ENCODE data around the gene SIPA1L2.

DNA sequence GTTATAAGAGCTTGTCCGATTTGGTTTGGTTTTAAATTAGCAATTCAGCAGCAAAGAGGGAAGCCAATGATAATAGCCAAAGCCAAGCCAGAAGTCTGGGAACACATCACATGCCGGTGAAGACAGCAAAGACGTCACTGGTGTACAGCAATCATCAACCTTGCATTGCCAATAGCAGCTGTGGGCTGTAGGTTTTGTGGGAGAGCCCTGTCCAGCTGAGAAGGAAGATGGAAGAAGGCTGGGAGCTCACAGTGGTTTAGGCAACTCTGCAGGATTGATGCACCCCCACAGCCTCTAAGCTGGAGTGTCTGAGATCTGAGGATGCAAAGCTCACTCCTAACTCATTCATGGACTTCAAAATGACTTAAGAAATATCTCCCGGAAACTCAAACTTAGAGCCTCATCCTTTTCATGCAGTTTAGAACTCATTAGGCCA lies 338.6 kb downstream of the SIPA1L2 start:
- RRBS: no CpG with 5 or more reads among the region's 4 CpGs

GRCh38 chr1:232378652-232379401 lies 251.1 kb downstream of the SIPA1L2 start:
- RRBS: no CpG with 5 or more reads among the region's 13 CpGs

GRCh38 chr1:232431939-232432736 lies 197.8 kb downstream of the SIPA1L2 start:
- RRBS: no CpG with 5 or more reads among the region's 15 CpGs

- RRBS: 4% methylated on average over 15 of the region's 67 CpGs
These were observed at the start of gene SIPA1L2 for GRCh38 chr1:232629751-232630214. SIPA1L2 (minus strand) TSS chr1:232630133.

GRCh38 chr1:232951229-232951522 lies 765 bp downstream of the NTPCR start:
- RRBS: no CpG with 5 or more reads among the region's 4 CpGs

DNA sequence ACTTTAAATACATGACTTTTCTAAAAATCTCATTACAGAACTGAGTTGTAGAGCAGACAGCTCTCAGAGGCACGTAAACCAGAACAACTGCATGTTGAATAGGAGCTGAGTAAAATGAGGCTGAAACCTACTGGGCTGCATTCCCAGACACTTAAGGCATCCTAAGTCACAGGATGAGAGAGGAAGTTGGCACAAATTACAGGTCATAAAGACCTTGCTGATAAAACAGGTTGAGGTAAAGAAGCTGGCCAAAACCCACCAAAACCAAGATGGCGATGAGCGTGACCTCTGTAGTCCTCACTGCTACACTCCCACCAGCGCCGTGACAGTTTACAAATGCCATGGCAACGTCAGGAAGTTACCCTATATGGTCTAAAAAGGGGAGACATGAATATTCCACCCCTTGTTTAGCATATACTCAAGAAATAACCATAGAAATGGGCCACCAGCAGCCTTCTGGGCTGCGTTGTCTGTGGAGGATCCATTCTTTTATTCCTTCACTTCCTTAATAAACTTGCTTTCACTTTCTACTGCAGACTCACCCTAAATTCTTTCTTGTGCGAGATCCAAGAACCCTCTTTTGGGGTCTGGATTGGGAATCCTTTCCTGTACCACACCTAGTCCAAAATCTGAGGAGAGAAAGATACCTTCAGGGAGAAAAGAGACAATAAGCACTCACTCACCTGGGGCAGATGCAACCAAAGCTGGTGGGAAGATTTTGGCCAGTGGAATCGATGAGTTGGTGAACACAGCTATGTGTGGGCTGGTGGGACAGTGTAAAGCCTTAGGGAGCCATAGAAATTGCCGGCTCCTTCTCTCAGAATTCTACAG lies 157.5 kb downstream of the NTPCR start:
- RRBS: no CpG with 5 or more reads among the region's 10 CpGs

- RRBS: no CpG with 5 or more reads among the region's 6 CpGs
These were observed 39.7 kb downstream of the MAP3K21 start for GRCh38 chr1:233367013-233367755.

DNA sequence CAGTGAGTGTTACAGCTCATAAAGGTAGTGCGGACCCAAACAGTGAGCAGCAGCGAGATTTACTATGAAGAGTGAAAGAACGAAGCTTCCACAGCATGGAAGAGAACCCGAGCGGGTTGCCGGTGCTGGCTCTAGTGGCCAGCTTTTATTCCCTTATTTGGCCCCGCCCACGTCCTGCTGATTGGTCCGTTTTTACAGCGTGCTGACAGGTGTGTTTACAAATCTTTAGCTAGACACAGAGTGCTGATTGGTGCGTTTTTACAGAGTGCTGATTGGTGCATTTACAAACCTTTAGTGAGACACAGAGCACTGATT lies 68.3 kb downstream of the MAP3K21 start:
- RRBS: no CpG with 5 or more reads among the region's 11 CpGs

GRCh38 chr1:234213732-234214654 lies 159.3 kb upstream of the COA6 start:
- RRBS: 6% methylated on average over 22 of the region's 60 CpGs

- RRBS: no CpG with 5 or more reads among the region's 6 CpGs
These were observed 56.8 kb upstream of the TARBP1 start for GRCh38 chr1:234535800-234536235.

GRCh38 chr1:234542446-234542980 lies 63.5 kb upstream of the TARBP1 start:
- RRBS: no CpG with 5 or more reads among the region's 7 CpGs

DNA sequence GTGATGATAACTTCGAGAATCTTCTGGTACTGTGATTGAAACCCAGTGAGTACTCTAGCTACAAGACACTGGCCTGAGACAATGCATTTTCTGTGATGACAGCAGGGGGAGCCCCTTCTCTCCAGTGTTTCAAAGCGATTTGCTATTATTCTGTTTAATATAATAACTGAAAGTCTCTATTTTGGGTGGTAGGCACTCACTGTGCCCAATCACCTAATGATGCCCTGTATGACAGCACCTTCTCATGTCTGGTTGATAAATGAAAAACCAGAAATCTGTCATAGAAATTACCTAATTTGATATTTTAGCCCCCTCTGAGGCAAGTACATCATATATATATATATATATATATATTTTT lies 12.0 kb downstream of the IRF2BP2 start:
- RRBS: no CpG with 5 or more reads among the region's 2 CpGs

DNA sequence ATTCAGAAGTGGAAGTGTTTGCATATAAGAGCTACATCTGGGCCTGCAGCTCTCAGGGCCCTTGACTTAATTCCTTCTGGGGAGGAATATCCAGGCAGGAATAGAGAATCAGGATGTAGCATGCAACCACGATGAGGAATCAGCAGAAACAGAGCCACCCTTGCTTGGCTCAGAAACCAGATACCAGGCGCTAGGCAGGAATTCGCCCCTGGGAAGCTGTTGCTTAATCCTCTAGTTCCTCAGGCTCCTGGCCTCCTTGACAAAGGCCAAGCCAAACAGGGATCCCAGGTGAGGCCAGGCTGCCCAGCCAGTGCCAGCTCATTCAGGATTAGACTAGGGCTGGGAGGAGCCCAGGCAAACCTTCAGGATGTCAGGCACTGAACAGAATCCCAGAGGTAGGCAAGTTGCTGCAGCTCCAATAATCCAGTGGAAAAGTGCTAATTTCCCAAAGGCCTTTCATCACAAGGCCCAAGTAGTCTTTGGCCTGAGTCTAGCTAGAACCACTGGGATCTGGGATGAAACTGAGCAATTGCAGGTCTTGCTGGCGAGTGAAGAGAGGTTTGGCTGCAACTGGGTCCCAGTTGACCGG lies 48.2 kb upstream of the IRF2BP2 start:
- RRBS: no CpG with 5 or more reads among the region's 5 CpGs

DNA sequence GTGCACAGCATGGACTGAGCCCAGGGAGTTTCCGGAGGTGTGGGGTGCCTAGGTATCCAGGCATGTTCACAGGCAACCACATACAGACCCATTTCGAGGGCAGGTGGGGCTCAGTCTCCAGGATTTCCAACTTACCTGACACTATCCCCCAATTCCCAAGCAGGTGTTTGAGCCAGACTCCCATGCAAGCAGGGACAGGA lies 65.0 kb upstream of the IRF2BP2 start:
- RRBS: no CpG with 5 or more reads among the region's 2 CpGs

DNA sequence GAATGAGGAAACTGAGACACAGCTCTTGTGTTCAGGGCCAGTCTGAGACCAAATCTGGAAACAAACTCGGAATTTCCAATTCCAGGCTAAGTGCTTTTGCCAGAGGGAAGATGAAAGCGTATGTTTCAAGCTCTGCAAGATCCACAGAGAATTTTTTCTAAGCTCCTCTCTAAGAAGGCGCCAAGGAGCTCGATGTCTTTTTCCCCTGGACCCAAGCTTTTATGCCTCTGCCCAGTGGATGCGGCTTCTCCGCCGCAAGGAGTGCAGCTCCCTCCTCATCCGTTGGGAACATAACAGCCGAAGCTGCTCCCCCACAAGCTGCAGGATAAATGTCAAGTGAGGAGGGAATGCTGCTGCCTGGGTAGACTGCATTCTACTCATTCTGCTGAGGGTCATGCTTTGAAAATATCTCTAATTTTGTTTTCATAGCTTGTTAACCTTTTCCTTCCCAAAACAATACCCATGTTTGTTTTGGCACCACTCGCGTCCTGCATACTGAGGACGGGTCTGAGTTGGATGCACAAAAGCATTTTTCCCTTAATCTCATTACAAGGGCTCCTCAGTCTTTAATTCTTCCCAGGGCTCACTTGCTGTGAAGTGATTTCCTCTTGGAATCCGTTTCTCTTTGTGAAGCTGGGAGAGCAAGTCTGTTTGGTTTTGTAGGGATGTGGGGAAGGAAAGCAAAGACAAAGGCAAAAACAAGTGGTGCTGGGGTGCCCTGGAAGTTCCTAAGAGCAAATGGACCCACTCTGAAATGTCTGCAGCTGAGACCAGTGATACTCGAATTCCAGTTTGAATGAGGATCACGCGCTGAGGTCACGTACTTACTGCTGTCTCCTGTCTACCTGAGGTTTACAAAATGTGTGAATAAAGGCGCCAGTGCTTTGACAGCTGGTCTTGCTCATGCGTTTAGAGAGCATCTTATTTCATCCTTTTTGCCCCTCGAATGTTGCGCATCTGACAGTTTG lies 134.0 kb upstream of the IRF2BP2 start:
- RRBS: no CpG with 5 or more reads among the region's 21 CpGs

GRCh38 chr1:234745741-234746274 lies 135.8 kb upstream of the IRF2BP2 start:
- RRBS: no CpG with 5 or more reads among the region's 9 CpGs

DNA sequence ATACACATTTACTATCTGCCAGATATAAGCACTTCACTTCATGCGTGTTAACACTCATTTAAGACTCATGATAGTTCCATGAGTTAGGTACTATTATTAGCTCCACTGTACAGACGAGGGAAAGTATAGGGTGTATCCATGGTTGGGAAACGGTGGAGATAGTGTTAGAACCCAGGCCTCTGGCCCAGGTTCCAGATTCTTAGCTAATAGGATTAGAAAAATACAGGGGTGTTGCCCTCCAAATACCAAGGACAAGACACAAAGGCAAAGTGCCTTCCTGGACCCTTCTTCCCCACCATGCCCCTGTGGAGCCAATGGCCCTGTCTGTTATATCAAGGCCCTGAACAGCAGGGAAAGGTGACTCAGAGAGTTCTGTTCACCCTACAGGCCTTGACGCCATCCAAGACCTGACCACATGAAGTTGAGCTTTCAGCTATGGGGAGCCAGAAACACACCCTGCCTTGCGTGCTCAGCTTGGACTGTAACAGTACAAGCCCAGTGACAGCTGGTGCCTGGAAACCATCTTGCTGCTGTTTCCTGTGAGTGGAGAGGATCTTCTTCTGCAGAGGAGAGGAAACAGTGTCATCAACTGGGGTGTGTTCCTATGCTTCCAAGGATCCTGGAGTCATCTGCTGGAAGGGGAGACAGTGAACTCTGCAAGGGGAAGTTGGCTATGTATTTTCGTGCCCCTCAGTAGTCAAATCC lies 164.9 kb upstream of the IRF2BP2 start:
- RRBS: no CpG with 5 or more reads among the region's 6 CpGs

- RRBS: no CpG with 5 or more reads among the region's 19 CpGs
These were observed 206.5 kb upstream of the IRF2BP2 start for GRCh38 chr1:234816437-234816880.

GRCh38 chr1:234823889-234824217 lies 213.9 kb upstream of the IRF2BP2 start:
- RRBS: no CpG with 5 or more reads among the region's 2 CpGs

GRCh38 chr1:234842427-234843399 lies 232.7 kb upstream of the IRF2BP2 start:
- RRBS: no CpG with 5 or more reads among the region's 15 CpGs